Bronchial epithelial cell (primary cell): Measurements from ENCODE around the genes NDUFA13, LPAR2, ZNF682, ZNF90, ZNF431, ZNF493 and RPSA2.

DNA sequence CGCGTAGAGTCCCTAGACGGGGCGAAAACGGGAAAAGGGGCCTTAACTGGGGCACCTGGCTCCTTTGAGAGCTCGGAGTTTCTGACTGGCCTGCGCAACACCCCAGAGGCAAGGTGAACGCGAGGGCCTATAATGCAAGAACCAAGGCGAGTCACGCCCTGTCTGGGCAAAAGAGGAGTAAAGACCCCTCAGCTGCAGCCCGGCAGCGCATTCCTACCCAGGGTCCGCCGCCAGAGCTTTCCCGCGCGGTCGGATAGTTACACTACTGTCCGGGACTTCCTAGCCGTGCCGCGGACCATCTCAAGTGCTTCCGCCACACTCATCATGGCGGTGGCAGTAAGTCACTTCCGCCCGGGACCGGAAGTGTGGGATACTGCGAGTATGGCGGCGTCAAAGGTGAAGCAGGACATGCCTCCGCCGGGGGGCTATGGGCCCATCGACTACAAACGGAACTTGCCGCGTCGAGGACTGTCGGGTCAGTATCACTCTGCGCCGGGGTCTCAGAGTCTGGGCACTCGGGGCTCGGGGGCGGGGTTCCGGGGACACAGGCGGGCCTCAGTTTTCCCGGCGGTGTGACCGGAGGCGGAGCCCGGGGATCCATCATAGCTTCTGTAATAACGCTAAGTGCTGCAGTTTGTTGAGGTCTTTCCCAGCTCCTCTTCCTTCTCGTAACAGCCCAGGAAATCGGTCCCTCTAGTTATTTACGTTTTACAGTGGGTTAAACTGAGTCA is at the start of gene NDUFA13:
Gene NDUFA13, plus strand, starts transcription at position 368 of the 731 bp plus-strand sequence.
- RRBS, 2 experiments, result 1% methylated on average over 32 of the region's 55 CpGs

GRCh38 chr19:19628041-19628799 is at the start of gene LPAR2:
Gene LPAR2 (minus strand): TSS chr19:19628220.
- RRBS, 2 experiments, result 1% methylated on average over 40 to 48 of the region's 87 CpGs

DNA sequence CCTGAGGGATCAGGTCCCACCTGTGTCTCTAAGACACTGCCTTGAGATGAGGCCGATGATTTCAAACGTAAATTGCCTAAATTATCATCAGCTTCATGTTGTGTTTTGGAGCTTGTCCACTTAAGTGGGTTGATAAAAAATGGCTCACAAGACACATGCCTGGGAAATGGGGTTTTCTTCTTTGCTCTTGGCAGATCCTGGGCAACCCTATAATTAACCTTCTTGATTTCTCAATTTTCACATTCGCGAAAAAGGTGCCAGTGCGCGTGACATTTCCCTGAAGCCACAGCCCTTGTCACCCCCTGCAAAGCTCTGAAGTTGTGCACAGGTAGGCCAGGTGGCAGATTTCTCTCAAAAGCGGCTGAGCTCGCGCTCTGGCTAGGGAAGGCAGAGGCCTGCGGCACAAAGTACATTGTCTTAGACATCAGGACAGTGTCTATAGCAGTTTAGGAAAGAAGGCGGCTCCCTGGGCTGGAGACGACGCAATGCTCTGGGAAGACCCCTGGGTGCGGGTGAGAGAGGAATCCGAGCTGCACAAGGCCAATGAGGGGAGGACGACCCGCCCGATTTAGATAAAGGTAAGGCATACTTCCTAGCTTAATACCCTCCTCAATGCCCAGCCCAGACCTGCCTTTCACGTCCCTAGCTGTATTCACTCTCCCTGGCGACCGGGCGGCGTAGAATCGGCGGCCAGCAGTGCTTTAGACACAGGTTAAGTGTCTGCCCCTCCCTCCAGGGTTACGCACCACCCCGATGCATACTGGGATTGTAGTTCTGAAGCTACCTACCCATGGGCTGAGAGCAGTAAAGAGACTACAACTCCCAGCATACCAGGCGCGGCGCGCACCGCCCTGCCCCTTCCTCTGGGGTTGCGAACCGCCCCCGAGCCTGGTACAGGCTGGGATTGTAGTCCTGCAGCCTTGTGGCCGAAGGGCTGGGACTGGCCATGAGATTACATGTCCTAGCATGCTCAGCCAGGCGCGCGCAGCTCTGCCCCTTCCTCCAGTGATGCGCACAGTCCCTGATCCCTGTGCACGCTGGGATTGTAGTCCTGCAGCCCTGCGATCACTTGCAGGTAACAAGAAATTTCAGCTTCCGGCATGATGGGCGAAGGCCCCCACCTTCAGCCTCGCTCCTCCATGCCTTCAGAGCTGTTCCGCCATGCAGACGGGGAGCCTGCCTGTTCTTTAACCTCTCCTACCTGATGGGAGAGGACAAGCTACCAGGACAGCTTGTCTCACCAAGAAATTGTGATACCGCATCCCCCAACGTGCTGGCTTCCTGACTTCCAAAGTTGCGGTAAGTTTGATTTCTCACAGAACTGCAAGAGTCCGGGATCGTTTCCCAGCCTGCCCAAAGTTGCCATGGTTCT is 43.3 kb upstream of the ZNF14 start:
- RRBS, 2 experiments, result no CpG with 5 or more reads among the region's 52 CpGs

DNA sequence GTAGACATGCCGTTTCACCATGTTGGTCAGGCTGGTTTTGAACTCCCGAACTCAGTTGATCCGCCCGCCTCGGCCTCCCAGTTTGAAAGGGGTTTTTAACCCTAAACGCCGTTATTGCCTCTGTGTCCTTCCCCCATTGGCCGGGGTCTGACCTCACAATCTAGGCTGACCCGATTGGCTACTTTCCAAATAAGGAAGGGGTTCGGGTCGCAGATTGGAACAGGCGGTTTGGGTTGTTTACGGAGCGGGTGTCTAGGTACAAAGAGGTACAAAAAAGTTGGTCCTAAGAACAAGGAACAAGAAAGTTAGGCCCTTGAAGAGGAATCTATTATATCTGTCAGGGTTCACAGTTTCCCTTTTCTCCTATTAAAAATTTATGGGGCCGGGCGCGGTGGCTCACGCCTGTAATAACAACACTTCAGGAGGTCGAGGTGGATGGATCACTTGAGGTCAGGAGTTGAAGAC is 1.0 kb downstream of the ZNF253 start:
- RRBS, 2 experiments, result no CpG with 5 or more reads among the region's 19 CpGs

DNA sequence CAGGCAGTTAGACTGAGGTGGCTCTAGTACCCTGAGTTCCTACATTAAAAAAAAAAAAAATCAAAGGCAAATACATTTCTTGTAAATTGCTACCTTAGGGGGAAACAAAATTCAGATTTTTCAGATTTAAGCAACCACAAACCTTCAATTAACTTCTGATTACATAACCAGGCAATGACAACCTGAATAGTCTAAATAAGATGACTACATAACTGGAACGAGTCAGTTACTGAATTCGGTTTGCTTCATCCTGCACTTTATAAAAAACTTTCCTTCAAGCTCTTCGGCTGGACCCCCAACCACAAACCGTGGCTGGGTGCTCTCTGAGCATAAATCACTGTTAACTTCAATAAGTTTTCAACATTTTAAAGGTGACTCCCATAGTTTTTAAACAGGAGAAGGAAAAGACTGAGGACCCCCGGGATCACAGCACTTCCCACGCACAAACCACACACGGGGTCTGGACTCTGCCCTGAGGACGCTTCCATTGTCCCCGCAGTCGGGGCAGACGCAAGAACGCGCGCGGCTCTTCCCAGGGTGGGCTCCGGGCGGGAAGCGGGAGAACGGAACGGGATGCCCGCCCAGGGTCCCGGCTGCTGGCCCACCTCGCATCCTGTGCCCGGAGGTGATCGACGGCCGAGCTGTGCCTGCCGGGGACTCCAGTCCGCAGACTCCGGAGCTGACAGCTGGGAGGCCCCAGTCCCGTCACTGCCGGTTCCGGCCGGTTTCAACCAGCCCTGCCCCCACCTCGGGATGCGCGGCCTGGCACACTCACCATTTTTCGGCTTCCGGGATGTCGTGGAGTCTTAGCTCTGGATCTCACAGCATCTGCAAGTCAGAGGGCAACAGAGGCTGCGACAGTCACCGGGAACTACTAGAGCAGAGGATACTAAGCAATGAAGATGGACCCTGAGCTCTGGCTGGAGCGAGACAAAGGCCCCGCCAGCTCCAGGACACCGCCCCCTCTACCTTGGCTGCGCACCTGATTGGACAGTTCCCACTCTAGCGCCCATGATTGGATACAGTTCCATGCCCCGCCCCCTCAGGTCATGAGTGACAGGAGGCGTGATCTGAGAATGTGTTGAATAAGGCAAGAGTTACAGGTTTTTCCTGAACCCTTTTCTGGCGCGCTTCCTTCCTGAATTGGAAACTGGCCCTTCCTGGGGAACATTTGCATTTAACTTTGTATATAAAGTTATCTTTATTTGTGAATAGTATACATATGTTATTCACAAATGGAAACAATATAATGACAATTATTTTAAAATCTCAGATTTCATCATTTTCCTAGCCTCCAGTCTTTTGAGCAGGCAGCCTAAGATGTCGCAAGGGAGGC is at the start of gene ZNF682:
Gene ZNF682, minus strand, starts transcription at position 938 of the 1,336 bp plus-strand sequence.
- RRBS, 2 experiments, result 1% methylated on average over 14 to 16 of the region's 52 CpGs

- RRBS, 2 experiments, result no CpG with 5 or more reads among the region's 33 CpGs
These were observed at the start of gene ZNF90 for GRCh38 chr19:20077618-20078574. Gene ZNF90 (plus strand): TSS chr19:20078000.

GRCh38 chr19:20152496-20152927 is 14.5 kb upstream of the ZNF486 start:
- RRBS, 2 experiments, result no CpG with 5 or more reads among the region's 15 CpGs

GRCh38 chr19:20154489-20155199 is 12.4 kb upstream of the ZNF486 start:
- RRBS, 2 experiments, result no CpG with 5 or more reads among the region's 12 CpGs

- RRBS, 2 experiments, result no CpG with 5 or more reads among the region's 13 CpGs
These were observed 117.4 kb downstream of the ZNF486 start for GRCh38 chr19:20284473-20284722.

GRCh38 chr19:21087798-21088306 is 5.8 kb downstream of the ZNF714 start:
- RRBS, 2 experiments, result no CpG with 5 or more reads among the region's 3 CpGs

DNA sequence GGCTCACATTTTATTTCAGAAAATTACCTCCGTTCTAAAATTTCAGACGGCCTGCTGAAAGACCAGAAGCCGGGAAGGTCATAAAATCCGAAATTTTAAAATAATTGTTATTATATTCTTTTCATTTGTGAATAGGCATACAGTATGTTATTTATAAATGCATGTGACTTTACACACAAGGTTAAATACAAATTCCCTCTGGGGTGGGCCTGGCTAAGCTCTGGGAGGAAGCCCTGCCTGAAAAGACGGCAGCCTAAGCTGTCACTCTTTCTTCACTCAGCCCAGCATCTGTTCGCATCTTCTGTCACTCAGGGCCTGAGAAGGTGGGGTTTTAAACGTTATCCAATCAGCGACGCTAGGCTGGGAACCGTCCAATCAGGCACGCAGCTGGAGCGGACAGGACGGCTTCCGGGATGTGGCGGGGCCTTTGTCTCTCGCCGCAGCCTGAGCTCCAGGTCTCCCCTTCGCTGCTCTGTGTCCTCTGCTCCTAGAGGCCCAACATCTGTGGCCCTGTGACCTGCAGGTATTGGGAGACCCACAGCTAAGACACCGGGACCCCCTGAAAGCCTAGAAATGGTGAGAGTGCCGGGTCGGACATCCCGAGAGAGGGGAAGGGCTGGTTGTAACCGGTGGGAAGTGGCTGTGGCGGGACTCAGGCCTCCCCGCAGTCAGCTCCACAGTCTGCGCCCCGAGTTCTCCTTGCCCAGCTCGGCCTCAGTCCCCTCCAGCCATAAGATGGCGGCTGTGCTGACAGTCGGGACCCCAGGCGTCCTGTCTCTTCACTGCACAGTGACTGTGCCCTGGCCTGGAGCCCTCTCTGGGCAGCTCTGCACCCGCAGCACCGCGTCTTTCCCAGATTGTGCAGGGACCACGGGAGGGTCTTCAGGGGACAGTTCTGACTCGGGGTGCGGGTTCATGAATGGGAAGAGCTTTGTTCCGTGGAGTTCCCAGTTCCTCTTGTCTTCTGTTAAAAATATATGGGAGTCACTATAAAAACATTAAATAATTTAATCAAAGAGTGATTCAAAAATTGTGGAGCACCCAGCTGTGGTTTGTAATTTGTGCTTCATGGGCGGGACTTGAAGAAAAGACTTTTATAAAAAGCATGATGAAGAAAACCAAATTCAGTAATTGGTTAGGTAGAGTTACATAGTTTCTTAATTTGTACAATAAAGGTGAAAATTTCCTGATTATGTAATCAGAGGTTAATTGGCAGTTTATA is at the start of gene ZNF431:
Gene ZNF431, plus strand, starts transcription at position 430 of the 1,222 bp plus-strand sequence.
- RRBS, 2 experiments, result no CpG with 5 or more reads among the region's 39 CpGs

GRCh38 chr19:21396834-21397998 is at the start of gene ZNF493:
Gene ZNF493 (plus strand): TSS chr19:21397133.
- RRBS, 2 experiments, result no CpG with 5 or more reads among the region's 35 CpGs

- RRBS, 2 experiments, result no CpG with 5 or more reads among the region's 8 CpGs
These were observed 64.8 kb downstream of the ZNF429 start for GRCh38 chr19:21570091-21570787.

DNA sequence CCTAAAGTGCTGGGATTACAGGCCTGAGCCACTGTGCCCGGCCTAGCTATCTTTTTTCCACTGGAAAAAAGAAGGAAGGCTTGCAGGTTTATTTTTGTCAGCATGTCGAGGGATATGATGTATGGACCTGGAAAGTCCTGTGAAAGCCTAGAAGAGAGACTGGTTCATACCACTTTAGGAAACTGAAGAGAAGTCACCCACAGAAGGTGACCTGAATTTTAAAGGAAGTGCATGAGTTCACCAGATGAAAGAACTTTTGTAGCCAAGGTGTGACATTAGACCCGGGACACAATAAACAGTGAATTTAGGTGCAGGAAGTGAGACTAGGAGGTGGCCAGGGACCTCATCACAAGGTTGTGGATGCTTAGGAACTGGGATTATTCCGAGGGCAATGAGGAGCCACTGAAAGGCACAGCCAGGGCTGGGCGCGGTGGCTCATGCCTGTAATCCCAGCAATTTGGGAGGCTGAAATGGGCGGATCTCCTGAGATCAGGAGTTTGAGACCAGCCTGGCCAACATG is 79.1 kb downstream of the ZNF429 start:
- RRBS, 2 experiments, result no CpG with 5 or more reads among the region's 7 CpGs

- RRBS, 2 experiments, result no CpG with 5 or more reads among the region's 9 CpGs
These were observed 104.7 kb upstream of the ZNF98 start for GRCh38 chr19:22526832-22527355.

DNA sequence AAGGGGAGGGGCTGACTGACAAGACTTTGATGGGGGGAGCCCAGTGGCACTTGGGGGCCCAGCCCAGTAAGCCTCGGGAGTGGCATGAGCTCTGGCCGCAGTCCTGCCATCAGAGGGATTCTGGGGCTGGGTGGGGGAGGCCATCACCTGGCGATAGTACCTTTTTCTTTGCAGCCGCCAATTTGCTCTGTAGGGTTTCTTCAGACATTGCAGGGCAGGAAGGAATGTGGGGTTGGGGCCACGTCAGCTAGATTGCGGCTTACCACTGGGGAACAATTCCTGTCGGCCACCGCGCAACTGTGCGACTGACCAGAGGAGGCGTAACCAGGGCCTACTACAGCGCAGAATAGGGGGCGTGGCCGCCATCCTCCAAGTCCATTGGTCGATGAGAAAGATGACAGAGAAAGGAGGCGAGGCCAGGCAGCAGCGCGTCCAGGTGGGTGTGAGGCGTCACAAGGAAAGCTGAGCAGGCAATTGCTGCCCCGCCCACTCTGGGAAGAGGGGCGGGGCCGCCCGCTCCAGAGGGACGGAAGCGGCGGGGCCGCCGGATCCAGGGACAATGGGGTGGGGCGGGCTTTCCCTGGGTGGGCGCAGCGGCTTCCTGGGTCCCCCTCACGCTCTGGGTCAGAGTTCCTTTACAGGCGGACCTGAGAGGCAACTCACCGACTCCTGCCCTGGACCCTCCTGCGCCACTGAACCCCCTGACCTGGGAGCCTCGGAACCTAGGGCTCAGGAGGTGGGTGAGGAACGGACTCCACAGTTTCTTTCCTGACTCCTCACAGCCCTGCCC is 101.8 kb upstream of the ZNF492 start:
- RRBS, 2 experiments, result no CpG with 5 or more reads among the region's 37 CpGs

- RRBS, 2 experiments, result no CpG with 5 or more reads among the region's 1 CpG
These were observed 723 bp upstream of the ZNF99 start for GRCh38 chr19:22784679-22785069.

GRCh38 chr19:23203685-23204403 is 46.4 kb downstream of the ZNF724 start:
- RRBS, 2 experiments, result no CpG with 5 or more reads among the region's 42 CpGs

DNA sequence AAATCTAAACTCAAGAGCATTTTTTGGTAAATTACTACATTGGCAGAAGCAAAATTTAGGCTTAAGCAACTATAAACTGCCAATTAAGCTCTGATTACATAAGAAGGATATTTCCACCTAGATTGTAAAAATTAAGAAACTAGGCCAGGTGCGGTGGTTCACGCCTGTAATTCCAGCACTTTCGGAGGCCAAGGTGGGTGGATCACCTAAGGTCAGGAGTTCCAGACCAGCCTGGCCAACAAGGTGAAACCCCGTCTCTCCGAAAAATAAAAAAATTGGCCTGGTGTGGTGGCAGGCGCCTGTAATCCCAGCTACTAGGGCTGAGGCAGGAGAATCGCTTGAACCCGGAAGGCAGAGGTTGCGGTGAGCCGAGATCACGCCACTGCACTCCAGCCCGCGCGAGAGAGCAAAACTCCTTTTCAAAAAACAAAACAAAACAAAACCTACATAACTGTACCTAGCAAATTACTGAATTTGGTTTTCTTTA is 921 bp downstream of the ZNF91 start:
- RRBS, 2 experiments, result no CpG with 5 or more reads among the region's 14 CpGs

DNA sequence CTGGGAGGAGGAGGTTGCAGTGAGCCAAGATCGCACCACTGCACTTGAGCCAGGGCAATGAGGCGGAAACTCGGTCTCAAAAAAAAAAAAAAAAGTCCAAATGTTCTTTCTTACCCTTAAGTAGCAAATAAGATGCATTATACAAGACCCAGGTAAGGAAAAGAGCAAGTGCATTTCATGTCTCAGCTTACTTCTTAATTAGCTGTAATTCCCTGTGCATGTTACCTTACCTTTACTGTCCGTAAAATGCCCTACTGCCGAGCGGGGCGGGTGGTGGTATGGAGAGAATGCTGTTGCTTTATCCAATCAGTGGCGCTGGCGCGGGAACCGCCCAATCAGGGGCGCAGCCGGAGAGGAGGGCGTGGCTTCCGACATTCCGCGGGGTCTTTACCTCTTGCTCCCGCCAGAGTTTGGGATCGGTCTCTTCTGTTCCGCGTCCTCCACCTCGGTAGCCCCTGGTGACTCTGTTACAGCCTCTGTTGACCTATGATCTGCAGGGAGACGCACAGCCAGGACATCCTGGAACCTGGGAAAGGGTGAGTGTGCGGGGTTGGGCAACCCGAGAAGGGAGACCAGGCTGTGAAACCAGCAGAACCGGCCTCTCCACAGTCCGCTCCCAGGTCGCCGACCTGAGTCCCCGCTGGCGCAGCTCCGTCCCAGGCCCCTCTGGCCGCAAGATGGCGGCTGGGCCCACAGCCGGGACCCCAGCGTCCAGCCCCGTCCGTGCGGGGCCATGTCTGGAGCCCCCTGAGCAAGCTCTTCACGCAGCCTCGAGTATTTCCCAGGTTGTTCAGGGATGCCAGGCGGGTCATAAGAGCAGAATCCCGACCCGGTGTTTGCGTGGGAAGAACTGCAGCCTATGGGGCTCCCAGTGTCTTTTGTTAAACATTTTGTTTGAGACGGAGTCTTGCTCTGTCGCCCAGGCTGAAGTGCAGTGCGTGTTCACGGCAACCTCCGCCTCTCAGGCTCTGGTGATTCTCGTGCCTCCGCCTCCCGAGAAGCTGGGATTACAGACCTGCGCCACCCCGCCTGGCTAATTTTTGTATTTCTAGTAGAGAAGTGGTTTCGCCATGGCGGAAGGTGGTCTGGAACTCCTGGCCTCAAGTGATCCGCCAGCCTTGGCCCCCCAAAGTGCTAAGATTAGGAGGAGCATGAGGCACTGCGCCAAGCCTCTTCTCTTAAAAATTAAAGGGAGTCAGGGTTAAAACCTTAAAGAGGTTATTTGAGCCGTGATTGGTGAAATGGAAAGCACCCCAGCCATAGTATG is at the start of gene RPSA2:
Gene RPSA2, plus strand, starts transcription at position 406 of the 1,267 bp plus-strand sequence.
- RRBS, 2 experiments, result no CpG with 5 or more reads among the region's 60 CpGs